HGPS cell (cell line): ENCODE measurements around a stretch of chr1.

DNA sequence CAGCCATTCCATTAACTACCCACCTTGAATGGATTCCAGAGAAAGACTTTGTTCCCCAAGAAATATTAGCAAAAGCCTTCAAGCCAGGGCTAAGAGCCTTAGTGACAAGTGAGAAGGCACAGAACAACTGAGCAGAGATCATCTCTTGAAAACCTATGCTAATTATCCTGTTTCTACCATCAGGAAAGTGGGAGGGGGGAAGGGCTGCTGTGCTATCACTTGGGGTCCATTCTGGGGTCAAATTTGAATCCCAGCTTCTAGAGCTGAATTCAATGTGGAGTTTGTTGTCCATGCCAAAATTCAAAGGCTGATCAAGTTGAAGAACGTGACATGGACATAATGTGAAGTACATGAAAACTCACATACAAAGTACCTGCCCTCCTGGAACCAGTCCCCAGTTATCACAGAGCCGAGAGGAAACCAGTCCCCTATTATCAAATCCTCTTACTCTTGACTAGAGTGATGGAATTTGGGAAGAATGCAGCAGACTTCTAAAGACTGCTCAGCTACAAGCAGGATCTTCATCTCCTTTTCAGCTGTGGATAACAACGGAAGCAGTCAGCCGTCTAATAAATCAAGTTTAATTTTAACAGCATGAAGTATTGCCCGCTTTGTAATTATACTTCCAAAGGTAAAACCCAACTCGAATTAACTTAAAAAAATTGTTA, 78.2 kb downstream of the SLC45A1 start:
- RRBS, result no CpG with 5 or more reads among the region's 6 CpGs

- RRBS, result no CpG with 5 or more reads among the region's 6 CpGs
Measured at GRCh38 chr1:8396664-8397541, 79.0 kb downstream of the SLC45A1 start.

GRCh38 chr1:8407777-8408694, 90.1 kb downstream of the SLC45A1 start:
- RRBS, result no CpG with 5 or more reads among the region's 10 CpGs

- RRBS, result no CpG with 5 or more reads among the region's 6 CpGs
Measured at GRCh38 chr1:8421651-8422164, 103.8 kb downstream of the SLC45A1 start.

DNA sequence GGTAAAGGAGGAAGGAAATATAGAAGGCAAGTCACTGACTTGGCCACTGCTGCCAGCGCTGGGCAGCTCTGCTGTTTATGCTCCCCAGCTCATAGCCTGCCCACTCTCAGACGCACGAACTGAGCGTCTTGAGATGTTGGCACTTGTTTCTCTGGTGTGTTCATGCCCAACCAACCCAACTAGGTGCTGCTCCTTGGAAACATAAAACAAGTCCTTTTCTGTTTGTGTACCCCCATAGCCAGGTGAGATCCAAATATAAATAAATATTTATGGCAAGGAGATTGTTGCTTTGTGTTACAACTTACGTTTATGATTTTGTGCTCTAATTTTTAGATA, 110.2 kb downstream of the SLC45A1 start:
- RRBS, result no CpG with 5 or more reads among the region's 5 CpGs

DNA sequence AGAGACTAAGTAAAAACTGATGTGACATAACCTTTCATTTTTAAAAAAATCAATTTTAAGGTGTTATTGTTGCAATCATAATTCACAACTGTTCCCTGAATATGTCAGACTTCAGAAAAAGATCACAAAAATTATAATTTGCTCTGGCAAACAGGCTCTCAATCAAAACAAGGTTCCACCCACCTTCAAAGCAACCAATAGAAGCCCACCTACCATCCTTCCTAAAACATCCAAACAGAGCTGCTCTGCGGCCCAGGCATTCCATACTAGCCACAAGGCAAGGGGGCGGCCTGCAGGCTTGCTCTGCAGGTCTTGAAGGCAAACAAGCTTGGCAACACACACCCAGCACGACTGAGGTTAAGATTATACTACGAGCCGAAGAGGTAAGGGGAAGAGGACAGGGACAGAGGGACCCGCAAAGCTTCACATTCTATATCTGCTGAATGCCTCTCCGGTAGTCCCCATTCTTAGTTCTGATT, 207.2 kb downstream of the SLC45A1 start:
- RRBS, result no CpG with 5 or more reads among the region's 7 CpGs

GRCh38 chr1:8785921-8786764, 31.3 kb downstream of the RERE start:
- RRBS, result no CpG with 5 or more reads among the region's 8 CpGs

GRCh38 chr1:8856744-8857781, 21.4 kb downstream of the ENO1 start:
- RRBS, result no CpG with 5 or more reads among the region's 16 CpGs

DNA sequence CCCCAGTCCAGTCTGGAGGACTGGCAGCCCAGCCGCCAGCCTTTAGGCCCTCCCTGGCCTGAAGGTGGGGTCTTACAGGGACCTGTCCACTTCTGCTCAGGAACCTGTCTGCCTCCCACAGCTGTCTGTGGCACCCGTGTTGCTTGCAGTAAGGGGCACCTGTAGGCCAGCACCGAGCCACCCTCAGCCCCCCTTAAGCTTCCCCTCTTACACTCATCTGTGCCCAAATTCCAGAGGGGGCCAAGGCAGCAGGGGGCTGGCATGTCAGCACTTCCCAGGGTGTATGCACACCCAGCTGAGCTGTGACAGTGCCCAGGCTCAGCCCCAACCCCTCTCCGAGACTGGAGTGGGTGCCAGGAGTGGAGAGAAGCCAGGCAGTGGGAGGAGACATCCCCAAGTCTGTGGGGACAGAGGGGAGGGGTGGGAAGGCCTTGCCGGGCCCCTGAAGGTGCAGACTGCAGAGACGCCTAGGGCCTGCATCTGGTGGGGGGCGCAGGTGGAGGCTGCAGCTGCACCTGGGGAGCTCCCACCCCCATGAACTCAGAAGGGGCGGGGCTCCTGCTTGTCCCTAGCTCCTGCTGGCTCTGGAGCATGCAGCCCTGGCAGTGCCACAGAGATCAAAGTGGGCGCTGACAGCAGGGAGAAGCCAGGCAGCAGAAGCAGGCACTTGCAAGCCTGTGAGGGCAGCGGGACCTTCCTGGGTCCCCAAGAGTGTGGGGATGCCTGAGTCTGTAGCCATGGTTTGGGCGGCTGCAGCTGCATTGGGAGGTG, 5.4 kb upstream of the SLC2A7 start:
- RRBS, result no CpG with 5 or more reads among the region's 11 CpGs

GRCh38 chr1:9071545-9072054, 2.2 kb upstream of the SLC2A5 start:
- RRBS, result 80% methylated on average over 16 of the region's 41 CpGs

DNA sequence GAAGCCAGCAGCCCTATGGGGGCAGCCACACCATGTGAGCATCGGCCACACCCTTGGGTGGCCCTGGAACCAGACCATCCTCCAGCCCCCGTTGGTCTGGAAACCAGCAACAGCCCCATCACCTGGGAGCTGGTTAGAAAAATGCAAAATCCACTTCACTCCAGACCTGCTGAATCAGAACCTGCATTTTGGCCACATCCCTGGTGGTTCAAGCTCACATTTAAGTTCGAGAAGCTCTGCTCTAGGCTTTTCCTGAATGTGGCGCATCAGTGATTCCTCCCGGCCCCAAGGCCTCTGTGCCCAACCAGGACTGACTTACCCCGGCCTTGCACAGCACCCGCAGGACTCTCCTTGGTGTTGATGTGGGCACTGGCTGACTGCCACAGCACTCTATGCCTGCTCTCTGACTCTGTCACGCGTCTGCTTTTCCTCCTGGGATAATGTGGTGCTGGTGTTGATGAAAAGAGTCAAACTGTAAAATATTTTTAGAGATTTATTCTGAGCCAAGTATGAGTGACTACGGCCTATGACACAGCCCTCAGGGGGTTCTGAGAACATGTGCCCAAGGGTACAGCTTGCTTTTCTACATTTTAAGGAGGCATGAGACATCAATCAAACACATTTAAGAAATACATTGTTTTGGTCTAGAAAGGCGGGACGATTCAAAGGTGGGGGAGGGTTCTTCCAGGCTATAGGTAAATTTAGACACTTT, 15.4 kb upstream of the SLC2A5 start:
- RRBS, result no CpG with 5 or more reads among the region's 12 CpGs

DNA sequence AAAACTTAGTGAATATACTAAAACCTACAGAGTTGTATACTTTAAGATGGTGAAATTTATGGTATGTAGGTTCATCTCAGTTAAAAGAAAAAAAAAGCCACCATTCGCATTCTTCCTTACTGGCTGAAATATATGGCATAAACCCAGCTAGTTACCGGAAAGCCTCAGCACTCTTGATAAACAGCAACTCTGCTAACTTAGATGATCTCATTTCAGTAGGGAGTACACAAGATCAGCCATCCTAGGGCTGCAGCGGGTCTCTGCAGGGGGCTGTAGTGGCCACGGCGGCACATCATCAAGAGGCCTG, 48.1 kb upstream of the H6PD start:
- RRBS, result no CpG with 5 or more reads among the region's 5 CpGs

DNA sequence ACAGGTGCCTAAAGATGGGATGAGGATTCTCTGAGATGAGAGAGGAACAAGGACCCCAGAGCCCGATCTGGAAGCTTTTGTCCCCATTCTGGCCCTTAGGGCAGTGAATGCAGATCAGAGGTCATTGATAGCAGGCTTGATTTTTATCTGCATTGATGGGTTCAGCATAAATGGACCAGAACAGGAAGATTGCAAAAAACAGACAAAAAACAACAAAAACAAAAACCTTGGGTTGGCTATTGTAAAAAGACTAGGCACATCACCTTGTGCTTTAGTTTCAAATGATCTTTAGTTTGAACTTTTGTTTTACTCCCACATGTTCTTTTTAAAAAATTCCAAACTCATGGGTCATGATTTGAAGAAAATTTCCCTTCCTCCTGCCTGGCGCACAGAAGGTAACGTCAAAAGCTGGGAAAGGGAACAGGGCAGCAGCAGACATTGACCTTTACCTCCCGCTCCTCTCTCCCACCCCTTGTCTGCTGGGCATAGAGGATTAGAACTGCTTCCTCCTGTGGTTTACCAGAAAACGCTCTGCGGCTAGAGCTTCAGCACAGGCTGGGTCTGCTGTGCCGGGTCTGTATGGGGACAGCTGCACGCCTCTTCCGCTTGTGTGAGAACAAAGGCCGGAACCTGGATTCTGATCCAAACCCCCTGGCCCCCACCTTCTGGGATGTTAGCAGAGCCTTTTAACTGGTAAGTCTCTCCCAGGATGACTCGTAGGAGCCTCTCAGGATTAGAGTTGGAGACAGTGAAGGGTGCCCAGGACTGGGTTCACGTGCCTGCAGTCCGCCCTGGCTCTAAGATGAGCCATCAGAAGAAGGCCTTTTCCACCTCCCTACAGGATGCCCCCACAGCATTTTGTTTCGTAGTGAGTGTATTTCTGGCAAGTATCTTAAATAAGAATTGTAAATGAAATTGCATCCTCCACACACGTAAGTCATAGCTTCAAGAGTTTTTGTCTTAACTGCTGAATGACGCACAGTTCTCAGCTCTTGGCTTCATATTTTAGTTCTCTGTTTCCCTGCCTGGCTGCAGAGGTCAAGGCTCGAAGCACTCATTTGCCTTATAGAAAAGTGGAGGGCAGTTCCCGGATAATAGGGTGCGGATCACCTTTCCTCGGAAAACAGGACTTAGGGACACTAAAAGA, 5.1 kb downstream of the H6PD start:
- RRBS, result 73% methylated on average over 4 of the region's 20 CpGs

GRCh38 chr1:9244200-9244677, 9.7 kb downstream of the H6PD start:
- RRBS, result no CpG with 5 or more reads among the region's 5 CpGs

- RRBS, result no CpG with 5 or more reads among the region's 10 CpGs
Measured at GRCh38 chr1:9248759-9249191, 14.2 kb downstream of the H6PD start.

DNA sequence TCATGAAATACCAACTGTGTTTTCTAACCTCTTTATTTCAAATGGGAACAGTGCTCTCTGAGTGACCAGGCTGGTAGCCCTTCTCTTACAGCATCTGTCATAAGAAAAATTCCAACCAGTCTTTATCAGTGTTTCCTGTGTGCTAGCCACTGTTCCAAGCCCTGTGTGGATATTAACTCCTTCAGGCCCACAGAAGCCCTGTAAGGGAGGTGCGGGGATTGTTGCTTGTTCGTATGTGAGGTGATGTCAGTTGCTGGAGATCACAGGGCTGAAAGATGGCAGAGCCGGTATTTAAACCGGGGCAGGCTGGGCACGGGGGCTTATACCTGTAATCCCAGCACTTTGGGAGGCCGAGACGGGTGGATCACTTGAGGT, 19.2 kb downstream of the H6PD start:
- RRBS, result no CpG with 5 or more reads among the region's 7 CpGs

DNA sequence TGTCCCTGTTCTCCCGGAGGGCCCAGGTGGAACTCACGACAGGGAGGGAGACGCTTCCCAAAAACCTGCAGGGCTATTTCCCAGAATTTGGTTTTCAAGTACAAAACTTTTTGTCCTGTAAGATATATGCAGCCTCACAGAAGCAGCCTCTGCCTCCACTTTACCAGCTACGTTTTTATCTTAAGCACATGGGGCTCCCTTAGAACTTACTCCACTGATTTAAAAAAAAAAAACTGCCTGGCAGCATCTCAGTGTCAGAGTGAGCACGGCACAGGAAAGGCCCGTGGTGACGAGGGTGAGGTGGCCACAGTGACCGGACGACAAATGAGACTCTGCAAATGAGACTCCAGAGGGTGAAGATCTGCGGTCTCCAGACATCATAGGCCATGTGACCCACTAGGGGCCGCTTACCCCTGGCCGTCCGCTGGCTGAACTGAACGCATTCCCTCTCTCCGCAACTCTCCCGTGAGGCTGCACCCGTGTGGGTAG, 23.8 kb upstream of the SPSB1 start:
- RRBS, result no CpG with 5 or more reads among the region's 17 CpGs

DNA sequence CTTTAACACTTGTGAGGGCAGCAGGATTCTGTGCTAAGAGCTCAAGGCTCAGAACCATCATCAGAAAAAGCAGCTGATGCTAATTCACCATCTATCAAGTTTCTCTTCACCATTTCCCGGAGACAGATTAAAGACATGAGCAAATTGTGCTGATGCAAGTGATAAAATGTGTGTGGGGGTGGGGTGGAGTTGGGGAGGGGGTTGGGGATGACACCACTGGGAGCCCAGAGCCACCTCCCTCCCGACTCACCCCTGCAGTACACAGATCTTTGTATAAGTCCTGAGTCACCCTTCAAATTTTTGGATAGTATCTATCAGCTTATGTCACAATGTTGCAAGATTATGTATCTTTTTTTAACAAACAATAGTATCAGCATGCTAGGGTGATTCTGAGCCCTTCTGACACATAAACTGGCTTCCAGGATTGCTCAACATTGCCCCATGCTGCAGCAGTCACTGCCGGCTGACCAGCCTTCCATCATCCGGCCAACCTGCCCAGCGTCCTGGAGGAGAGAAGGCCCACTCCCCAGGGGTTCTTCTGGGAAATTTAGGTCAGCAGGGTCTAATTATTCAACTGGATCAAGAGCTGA, 2.7 kb upstream of the SPSB1 start:
- RRBS, result no CpG with 5 or more reads among the region's 5 CpGs

DNA sequence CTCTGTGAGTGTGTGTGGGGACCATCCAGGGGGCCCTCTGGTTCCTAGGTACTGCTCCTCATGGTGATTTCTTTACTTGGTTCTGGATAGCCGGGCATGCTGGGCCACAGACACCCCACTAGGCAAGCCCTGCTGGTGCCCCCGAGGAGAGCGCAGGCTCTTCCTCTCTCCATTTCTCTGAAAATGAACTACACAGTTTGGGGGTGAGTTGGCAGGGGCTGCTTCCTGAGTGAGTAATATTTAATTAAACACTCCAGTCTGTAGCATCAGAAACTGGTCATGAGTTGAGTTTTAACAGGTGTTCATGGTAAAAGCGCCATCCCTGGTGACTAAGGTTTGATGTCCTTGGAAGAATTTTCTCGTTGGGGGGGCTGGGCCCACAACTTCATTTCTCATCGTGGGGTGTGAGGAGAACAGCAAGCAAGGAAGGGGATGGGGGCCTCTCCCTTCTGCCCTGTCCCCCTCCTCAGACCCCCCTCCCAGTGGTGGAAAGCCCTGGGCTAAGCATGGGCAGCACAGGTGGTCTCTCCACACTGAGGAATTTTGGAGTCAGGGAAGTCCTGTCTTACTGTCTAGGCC, 1.8 kb downstream of the SPSB1 start:
- RRBS, result no CpG with 5 or more reads among the region's 6 CpGs

GRCh38 chr1:9361735-9362526, 69.2 kb downstream of the SPSB1 start:
- RRBS, result 17% methylated on average over 1 of the region's 19 CpGs